Right atrium auricular region (tissue), 2 donors: ENCODE results near the genes MUSK, ZNF483 and GNG10.

GRCh38 chr9:109997574-109998047, 210.3 kb downstream of the C9orf152 start:
- PRO-cap, result unidirectional peak, plus-strand start at chr9:109997947
- RAMPAGE, long total RNA, 2 experiments, result no peak in any of the 2 experiments

GRCh38 chr9:110027535-110028243, 180.3 kb downstream of the C9orf152 start:
- PRO-cap, result no peak
- RAMPAGE, long total RNA, 2 experiments, result no peak in any of the 2 experiments

GRCh38 chr9:110049184-110050146, 158.5 kb downstream of the C9orf152 start:
- PRO-cap, result unidirectional peak, plus-strand start at chr9:110049407; bidirectional peak, plus-strand start at chr9:110049844, minus-strand start at chr9:110049837; unidirectional peak, minus-strand start at chr9:110049892; unidirectional peak, minus-strand start at chr9:110049932
- RAMPAGE, long total RNA, 2 experiments, result no peak in any of the 2 experiments

GRCh38 chr9:110156823-110157494, 51.0 kb downstream of the C9orf152 start:
- PRO-cap, result no peak
- RAMPAGE, long total RNA, 2 experiments, result no peak in any of the 2 experiments

GRCh38 chr9:110189000-110189506, 18.9 kb downstream of the C9orf152 start:
- PRO-cap, result unidirectional peak, plus-strand start at chr9:110189233
- RAMPAGE, long total RNA, 2 experiments, result no peak in any of the 2 experiments

DNA sequence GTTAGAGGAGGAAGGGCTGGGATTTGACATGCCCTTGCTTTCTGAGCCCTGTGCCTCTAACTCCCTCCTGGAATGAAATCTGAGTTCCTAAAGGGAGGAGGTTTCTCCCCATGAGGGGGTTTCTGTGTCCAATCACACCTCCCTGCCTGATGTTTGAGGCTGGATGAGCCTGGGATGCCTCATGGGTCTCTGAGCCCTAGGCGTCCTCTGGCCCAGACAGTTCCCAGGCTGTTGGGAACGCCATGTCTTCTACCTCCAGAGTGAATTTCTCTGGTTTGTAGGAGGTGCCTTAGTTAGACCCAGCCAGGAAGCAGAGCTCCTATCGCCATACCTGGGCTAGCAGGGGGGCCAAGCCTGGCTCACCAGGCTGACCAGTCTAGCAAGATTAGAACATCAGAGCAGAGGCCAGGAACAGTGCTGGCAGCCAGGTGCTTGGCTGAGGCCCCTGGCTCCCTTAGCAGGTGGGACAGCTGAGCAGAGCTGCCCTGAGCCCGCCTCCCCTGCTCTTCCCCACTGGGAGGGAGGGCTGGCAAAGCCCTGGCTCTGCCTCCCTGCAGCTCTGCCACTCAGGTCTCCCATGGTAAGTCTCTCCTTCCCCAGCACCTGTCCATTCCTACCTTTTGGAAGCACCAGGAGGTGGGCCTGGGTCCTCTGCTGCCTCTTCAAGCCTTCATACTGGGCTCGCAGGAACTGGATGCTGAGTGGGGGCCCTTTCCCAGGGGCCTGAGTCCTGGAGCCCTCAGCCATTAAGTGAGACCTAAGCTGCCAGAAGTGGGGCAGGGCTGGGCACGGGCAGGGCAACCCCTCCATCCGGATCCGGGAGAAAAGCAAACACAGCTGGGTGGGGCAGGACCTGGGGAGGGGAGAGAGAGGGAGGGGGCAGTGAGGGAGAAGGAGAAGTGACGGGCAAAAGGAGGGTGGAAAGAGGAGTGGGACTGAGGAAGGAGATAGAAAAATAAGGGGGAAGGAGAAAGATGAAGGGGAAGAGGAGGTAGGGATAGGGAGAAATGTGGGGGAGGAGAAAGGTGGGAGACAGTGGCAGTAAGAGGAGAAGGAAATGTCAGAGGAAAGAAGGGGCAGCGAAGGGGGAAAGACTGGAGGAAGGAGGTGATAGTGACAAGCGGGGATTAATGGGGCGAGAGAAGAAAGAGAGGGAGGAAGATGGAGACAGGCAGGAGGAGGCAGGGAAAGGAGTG, 791 bp downstream of the C9orf152 start:
- PRO-cap, result no peak
- RAMPAGE, long total RNA, 2 experiments, result no peak in any of the 2 experiments

DNA sequence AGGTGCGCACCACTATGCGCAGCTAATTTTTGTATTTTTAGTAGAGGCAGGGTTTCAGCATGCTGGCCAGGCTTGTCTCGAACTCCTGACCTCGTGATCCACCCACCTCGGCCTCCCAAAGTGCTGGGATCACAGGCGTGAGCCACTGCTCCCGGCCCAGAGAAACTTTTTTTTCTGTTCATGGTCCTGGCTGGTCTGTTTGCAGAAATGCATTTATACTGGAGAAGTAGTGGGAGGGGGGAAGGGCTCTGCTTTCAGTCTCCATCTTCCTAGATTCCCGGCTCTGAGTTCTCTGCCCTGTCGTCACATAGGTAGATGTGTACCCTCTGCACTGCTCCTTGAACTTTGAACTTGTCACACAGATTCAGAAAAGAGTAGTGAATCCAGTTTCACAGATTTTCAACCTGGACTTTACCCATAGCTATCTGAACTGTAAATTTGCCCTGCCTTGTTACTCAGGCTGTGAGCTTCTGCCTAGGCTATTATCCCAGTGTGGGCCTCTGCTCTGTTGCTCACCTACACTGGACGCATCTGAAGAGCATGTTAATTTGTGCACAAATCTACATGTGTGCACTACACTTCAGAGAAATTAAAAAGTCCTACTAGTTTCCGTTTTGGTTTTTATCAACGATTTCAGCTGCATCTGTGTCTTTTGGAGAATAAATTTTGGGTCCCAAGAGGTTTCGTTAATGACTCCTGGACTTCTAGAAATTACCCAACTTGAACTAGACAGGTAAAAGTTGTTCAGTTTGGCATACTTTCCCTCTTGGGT, 12.8 kb upstream of the C9orf152 start:
- PRO-cap, result no peak
- RAMPAGE, long total RNA, 2 experiments, result no peak in any of the 2 experiments

- PRO-cap, result no peak
- RAMPAGE, long total RNA, 2 experiments, result no peak in any of the 2 experiments
Measured at GRCh38 chr9:110477968-110478532, 101.5 kb downstream of the SVEP1 start.

DNA sequence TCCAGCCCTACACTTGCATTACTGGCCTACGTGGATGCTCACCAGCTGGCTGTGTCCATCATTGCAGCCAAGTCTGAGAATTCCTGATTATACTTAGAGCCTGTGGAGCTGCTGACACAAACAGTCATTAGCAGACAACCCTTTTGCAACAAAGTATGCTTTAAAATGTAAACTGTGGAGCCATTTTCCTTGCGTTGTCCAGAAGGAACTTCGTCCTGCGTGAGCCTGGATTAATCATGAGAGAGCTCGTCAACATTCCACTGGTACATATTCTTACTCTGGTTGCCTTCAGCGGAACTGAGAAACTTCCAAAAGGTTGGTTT, at the start of gene MUSK:
Gene MUSK, plus strand, starts transcription at position 123 of the 323 bp plus-strand sequence.
- PRO-cap, result unidirectional peak, plus-strand start at position 90 of the sequence
- RAMPAGE, long total RNA, 2 experiments, result start-site peak on the plus strand in 2 of 2 experiments, centred at positions 102 to 103 of the sequence, 43 to 75 reads per replicate

DNA sequence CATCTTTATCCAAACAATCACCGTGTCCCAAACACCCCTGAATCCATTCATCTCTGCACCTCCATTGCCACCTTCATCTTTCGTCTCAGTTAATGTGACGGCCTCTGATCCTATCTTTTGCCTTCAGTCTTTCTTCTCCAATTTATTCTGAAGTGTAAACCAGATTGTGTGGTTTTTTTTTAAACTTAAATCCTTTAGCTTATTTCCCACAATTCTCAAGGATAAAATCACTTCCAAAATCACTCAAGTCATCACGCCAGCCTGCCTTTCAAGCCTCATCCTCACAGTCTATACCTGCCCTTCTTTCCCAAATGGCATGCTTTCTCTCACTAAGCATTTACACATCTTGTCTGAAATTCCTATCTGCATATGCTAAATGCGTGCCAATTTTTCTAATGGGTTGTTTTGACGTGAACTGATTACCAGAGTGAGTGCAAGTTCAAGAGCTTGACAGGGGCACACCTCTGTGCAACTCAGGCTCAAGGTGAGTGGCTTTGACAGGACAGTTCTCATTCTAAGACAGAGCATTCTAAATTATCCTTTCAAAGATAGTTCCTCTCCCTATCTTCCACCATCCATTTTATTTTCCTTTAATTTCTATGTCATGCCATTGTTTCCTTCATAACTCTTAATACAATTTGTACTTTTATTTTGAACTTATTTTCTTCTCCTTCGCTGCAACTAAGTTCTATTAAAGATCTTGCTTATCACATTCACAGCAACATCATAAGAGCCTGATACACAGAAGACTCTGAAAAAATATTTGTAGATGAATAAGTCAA, 170.2 kb downstream of the LPAR1 start:
- PRO-cap, result no peak
- RAMPAGE, long total RNA, 2 experiments, result no peak in any of the 2 experiments

- PRO-cap, result no peak
- RAMPAGE, long total RNA, 2 experiments, result no peak in any of the 2 experiments
Measured at GRCh38 chr9:110941296-110941747, 96.9 kb downstream of the LPAR1 start.

- PRO-cap, result no peak
- RAMPAGE, long total RNA, 2 experiments, result no peak in any of the 2 experiments
Measured at GRCh38 chr9:111108944-111109334, 70.7 kb upstream of the LPAR1 start.

DNA sequence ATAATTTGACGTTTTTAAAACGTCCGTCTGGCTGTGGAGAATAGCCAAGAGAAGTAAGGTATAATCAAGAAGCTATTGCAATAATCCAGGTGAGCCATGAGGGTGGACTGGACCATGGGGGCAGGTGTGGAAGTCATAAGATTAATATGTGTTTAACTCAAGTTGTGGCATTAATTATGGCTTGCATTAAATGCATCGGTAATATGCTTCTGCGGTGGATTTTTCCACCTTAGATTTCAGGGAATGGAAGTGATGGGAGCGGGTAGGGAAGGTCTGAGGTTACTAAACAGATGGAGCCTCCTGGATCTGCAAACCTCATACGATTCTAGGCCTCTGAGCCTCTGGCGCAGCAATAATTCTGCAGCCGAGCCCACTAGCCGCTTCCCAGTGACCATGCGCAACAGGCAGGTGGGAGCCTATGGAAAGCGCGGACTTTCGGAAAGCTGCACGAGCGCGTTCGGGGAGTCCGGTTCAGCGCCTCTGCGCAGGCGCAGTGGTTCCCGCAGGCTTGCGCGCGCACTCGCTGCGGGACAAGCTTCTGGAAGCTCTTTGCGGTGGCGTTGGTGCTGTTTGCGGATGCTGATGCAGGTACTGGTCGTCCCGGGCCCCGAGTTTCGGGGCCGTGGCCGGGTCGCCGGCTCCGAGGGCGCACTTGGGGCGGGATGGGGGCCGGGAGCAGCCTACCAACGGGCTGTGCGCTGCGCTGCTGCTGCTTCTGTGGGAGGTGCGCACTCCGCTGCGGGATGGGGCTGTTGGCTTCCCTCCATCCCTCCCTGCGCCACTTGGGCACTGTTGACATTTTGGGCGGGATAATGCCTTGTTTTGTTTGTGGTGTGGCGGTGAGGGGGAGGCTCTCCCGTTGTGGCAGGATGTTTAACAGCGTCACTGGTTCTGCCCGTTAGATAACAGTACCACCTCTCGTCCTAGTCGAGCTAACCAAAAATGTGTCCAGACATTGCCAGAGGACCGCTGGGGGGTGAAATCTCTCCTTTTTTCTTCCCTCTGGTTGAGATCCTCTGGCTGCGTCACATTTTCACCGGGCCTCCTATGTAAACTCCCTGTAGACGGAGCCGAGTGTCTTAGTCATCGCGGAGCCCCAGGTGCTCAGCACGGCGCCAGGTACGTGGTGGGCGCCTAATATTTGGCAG, at the start of gene ZNF483:
Gene ZNF483, plus strand, starts transcription at position 505 of the 1,148 bp plus-strand sequence.
- PRO-cap, result unidirectional peak, plus-strand start at position 519 of the sequence; unidirectional peak, plus-strand start at position 651 of the sequence
- RAMPAGE, long total RNA, 2 experiments, result start-site peak on the plus strand in 1 of 2 experiments, centred at position 498 of the sequence, 57 reads per replicate

GRCh38 chr9:111578688-111579142, 20.7 kb downstream of the PTGR1 start:
- PRO-cap, result no peak
- RAMPAGE, long total RNA, 2 experiments, result no peak in any of the 2 experiments

DNA sequence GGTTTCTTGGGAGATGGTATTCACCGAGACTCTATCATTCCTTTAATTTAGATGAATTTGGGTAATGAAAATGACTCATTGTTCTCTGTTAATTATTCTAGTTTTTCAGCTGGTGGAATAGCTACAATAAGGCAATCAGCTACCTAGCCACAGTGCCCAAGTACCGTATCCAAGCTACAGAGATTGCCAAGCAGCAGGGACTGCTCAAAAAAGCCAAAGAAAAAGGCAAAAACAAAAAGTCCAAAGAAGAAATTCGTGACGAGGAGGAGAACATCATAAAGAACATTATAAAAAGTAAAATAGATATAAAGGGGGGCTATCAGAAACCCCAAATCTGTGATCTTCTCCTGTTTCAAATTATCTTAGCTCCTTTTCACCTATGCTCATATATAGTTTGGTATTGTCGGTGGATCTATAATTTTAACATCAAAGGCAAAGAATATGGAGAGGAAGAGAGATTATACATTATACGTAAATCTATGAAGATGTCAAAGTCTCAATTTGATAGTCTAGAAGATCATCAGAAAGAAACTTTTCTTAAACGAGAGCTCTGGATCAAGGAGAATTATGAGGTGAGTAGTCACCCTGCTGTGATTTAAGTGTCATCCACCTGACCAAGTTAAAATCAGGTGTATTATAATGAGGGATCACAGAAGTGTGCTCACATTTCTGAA, 11.9 kb upstream of the GNG10 start:
- PRO-cap, result no peak
- RAMPAGE, long total RNA, 2 experiments, result no peak in any of the 2 experiments

GRCh38 chr9:111661092-111661729, at the start of gene GNG10:
Gene GNG10 (plus strand): TSS chr9:111661605.
- PRO-cap, result bidirectional peak, plus-strand start at chr9:111661605, minus-strand start at chr9:111661511
- RAMPAGE, long total RNA, 2 experiments, result start-site peak on the plus strand in 2 of 2 experiments, at chr9:111661586-111661635 at its widest, 996 to 1,680 reads per replicate

- PRO-cap, result bidirectional peak, plus-strand start at chr9:111897167, minus-strand start at chr9:111897013
- RAMPAGE, long total RNA, 2 experiments, result no peak in any of the 2 experiments
Measured at GRCh38 chr9:111896914-111897341, 314 bp downstream of the UGCG start.

DNA sequence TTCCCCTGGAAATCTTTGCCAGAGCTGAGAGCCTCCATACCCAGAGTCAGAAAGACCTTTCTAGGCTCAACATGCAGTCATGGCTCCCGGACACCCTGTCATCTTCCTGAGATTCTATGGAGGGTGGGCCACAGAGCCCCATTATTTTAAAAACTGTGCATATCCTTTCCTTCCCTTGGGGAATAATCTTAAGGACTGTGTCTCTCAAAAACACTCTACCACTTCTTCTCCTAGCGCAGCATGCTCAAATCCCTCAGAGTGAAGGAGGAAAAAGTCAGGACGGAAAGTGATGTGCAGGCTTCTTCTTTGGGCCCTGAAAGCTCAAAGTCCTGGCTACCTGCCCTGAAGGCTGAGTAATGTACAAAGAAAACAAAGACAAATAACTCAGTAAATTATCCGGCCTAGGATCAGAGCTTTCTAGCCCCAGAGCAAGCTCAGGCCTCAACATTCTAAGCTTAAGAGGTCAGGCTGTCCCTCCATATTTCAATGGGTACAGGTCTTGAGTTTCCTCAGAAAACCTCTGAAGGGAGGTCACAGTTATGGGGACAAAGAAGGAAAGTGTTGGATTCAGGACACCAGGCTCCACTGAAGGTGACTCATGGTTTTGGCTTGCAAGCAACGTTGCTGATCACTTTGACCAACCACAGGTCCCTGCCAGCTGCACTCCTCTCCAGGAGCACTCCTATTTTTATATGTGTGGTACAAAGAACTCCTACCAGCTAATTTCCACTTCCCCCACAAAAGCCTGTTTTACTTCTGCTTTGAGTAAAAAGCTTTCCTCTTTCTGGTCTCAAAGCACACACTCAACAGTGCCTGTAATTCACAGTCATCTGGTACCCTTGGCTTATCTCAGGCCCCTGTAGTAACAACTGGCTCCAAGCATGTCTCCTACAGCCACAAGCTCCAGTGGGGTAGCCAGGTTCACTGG, 115.5 kb downstream of the UGCG start:
- PRO-cap, result no peak
- RAMPAGE, long total RNA, 2 experiments, result no peak in any of the 2 experiments

- PRO-cap, result no peak
- RAMPAGE, long total RNA, 2 experiments, result no peak in any of the 2 experiments
Measured at GRCh38 chr9:112050431-112051005, 124.6 kb downstream of the SUSD1 start.

DNA sequence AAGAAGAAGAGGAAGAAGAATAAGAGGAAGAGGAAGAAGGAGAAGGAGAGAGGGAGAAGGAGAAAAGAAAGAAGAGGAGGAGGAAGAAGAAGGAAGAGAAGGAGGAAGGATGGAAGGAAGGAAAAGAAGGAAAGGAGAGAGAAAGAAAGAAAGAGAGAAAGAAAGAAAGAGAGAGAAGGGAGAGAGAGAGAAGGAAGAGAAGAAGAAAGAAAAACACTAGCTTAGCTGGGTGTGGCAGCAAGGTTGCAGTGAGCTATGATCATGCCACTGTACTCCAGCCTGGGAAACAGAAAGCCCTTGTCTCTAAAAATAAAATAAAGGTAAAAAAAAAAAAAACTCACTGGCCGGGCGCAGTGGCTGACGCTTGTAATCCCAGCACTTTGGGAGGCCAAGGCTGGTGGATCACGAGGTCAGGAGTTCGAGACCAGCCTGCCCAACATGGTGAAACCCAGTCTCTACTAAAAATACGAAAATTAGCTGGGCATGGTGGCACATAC, 19.2 kb downstream of the SUSD1 start:
- PRO-cap, result no peak
- RAMPAGE, long total RNA, 2 experiments, result no peak in any of the 2 experiments